Airway epithelial cell (primary cell): ENCODE measurements around the genes FAM210A and ESCO1.

DNA sequence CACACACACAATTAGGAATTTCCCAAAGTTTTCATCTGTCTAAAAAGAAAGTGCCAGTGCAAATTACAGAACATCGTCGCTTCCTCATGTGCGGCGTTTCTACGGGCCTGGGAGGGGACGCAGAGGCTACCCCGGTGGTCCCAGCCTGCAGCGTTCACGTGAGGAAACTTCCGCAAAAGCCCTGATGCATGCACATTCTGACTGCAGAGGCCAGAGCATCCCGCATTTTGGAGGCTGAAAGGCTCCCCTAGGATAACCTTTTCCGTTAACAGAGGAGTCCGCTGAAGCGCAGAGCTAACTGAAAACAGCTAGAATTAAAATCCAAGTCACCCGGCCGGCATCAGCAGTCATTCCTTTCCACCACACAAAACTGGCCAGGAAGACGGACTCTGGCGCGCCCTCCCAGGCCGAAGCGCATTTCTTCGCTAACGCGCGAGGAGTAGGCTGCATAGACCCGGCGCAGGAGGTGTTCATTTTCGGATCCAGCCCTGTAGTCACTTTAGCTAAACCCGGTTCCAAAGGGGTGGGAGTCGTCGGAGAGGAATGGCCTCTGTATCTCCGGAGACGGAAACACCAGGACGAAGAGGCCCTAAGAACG is 769 bp upstream of the TUBB6 start:
- RAMPAGE, long total RNA, result no peak

GRCh38 chr18:12373565-12374271 is 3.3 kb downstream of the AFG3L2 start:
- RAMPAGE, long total RNA, result no peak

GRCh38 chr18:12678947-12679530 is 21.1 kb upstream of the SPIRE1 start:
- RAMPAGE, long total RNA, result no peak

DNA sequence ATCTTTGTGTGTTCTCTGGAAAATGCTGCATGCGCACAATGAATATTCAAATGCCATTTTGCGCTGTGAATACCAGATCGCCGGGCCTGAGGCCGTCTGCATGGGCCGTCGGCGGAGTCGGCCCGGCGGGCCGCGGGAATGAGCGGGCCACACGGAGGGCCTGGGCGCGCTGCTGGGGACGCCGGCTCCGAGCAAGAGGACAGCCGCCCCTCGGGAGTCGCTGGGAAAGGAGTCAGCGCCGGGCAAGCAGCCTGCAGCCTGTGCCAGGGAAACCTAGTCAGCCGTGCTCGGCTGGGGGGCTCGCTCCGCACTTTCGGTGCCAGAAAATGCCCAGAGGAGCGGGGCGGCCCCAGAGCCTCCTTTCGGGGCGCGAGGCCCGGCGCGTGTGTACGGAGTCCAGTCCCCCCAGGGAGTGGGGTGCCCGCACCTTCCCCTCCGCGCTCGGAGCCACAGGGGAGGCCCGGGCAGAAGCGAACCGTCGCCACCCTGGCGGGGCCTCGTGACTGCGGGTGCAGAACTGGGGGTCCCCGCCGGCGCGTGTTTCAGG is 82.0 kb upstream of the LDLRAD4 start:
- RAMPAGE, long total RNA, result no peak

GRCh38 chr18:13138777-13139191 is 79.8 kb upstream of the LDLRAD4 start:
- RAMPAGE, long total RNA, result no peak

- RAMPAGE, long total RNA, result no peak
Measured at GRCh38 chr18:13176942-13177276, 41.7 kb upstream of the LDLRAD4 start.

DNA sequence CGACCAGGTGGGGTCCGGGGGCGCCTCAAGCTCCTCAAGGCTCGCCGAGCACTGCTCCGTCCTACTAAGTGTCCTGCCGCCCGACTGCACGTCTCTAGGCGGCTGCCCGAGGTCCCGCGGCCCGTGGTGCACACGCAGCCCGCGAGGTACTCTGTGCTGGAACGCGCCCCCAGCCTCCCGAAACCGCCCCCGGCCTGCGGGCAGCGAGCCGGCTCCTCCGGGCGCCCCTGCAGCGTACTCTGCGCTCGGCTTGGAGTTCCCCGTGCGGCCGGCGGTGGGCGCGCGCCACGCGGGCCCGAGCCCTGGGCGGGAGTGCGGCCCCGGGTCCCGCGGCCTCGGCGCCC is 1.5 kb upstream of the LDLRAD4 start:
- RAMPAGE, long total RNA, result no peak

DNA sequence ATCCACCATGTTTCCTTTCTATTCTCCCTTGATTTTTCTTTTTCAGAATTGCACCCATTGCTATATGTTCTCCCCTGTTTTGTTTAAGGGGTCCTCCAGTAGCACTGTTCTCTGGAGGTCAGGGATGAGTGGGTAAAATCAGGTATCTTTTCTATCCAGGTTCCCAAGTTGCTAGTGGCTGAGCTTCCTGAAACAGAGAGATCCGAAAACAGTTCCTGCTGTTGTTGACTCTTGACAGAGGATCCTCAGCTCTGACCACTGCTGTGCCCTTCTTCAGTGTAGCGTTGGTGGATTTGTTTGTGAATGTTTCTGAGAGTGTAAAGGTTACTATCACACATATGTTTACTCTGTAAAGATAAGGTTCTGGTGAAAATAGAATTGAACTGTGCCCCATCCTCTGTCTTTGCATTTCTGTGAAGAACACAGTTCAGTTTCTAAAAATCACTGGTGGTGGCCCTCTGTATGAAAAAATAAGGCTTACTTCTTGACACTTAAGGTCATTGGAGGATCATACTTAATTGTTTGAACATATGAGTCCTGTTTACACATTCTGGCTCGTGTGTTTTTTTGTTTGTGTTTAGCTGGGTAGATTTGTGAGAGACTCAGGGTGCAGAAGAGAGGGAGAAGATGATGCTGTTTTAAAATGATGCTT is 119.8 kb downstream of the LDLRAD4 start:
- RAMPAGE, long total RNA, result no peak

DNA sequence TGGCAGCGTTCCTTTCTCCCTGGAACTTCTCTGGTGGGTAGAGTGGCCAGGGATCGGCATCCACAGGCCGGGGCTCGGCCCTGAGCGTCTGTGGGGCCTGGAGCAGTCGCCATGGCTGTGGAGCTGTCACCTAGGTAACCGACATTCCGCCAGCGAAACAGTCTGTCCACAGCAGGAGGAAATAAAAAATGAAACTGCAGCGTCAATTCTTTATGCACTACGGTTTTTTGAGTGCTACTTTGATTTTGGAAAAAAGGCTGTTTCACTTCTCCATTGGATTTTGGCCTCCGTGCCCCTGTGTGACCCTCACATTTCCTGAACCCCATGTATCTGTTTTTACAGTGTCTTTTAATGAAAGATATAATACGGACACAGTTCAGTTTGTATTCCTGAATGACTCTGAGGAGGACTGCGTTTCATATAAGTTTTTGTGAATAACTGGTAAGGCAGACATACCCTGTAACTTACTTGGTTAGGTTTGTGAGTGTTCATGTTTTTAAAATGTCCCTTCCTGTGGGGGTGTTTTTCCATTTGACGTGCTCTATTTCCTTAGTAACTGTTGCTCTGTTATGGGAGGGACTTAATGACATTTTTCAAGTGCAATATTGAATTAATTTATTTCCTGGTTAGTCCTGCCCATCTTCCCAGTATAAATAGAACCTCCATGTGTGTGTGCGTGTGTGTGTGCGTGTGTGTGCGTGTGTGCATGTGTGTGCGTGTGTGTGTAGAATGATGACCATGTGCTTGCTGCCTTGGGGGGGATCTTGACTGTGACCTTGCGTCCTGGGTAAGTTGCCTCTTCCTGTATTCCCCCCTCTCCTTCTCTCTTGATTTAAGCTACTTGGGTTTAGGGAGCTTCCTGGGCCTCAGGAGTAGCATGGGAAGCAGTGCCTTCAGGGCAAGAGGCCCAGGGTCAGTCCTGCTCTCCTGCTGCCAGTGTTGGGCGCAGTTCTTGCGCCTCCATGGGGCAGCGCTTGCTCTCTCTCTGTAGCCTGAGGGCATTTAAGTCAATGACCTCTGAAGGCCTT is 163.7 kb downstream of the LDLRAD4 start:
- RAMPAGE, long total RNA, result no peak

GRCh38 chr18:13399973-13400474 is 181.5 kb downstream of the LDLRAD4 start:
- RAMPAGE, long total RNA, result no peak

GRCh38 chr18:13417850-13418922 is 199.6 kb downstream of the LDLRAD4 start:
- RAMPAGE, long total RNA, result no peak

- RAMPAGE, long total RNA, result no peak
Measured at GRCh38 chr18:13451971-13453396, 233.9 kb downstream of the LDLRAD4 start.

DNA sequence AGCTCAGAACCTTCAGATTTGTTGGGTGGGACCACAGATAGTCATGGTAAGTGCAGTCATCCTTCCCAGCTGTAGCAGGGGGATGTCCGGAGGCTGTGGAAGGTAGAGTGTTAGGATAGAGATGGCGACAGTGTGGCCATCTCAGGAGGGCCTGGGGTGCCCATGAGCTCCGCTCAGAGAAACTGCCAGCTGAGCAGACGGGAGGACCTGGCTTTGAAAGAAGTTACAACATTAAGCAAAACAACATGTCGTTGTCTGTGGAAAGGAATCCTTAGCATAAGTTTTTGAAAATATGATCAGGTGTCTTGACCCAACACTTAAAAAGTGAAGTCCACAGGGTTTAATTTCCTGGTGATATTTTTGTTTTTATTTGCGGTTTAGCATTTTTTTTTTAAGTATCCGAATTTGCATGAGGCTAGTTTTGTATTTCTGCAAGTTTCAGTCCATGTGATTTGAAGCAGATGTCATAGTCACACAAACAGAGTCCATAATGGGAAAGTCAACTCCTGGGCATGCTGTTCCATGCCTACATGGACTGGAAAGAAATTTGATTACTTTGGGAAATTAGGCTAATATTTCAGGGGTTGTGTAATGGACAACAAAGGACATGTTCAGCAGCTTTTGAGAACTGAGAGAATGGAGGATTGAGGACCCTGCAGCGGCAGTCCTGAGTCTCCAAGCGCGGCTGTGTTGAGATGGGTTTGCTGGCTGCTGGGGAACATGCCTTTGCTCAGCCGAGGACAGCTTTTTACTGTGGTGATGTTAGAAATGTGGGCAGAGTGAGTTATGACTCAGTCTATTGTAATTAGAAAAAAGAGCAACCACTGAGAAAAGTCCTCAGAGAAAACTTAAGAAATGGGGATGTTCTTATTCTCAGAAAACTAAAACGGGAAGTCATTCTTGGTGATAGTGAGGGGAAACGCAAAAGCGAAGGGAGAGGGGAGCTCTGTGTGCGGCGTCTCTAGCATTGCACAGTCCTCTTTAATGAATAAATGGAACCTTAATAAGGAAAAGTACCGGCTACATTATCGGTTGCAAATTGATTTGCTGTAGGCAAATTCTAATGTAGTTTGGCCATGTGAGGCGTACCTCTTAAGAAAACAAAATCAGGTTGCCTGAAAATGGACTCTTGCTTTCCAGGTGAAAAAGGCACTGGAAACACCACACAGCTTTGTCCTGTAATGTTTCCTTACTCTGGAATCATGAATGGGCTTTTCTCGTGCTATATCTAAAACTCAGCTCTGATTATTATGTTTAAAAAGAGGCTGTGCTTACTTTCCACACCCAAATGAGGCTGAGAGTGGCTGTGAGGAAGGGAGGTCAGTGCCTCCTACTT is 149.2 kb downstream of the FAM210A start:
- RAMPAGE, long total RNA, result no peak

DNA sequence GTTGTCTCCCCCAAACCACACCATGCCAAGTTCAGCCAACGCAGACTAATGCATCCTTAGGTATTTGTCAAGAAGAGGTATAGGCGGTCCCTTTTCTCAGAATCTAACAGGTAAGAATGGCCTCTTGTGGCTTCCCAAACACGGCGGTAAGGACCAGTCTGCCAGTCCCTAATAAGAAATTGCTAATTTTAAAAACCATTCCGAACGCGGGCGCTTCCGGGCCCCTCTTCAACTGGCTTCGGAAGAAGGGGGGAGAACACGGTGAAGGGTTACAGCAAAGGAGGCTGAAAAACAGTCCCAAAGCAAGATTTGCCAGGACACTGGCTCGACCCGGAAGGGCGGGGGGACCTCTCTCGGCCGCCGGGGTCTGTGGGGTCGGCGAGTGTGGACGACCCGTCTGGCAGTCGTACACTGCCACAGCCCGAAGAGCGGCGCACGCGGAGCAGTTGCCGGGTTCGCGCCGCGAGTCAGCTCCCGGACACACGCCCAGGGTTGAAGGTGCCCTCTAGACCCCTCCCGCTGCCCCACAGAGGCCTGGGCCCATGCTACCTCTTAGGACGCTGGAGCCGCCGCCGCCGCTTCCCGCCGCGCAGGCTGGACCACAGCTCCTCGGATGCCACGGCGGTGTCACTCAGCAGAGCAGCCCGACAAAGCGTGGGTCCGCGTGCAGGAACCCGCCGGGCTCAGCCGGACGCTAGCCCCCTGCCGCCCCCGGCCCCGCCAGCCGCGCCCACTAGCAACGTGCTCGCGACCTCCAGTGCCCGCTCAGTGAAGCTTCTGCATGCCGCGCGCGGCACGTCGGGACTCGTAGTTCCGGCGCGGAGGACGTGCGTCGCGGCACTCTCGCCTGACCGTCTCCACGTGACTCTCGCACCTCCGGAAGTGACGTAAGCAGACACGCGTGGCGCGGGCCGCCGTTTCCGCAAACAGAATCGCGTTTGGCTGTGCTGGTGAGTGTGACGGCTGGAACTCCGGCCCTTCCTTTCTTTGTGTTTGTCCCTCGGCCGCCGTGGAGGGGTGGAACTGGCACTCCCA is at the start of gene FAM210A:
Gene FAM210A (minus strand): TSS at position 779 of the 1,035 bp plus-strand sequence.
- RAMPAGE, long total RNA, result start-site peak on the plus strand centred at position 916 of the sequence, 45 bp wide, 520 and 98 reads in 2 replicates

DNA sequence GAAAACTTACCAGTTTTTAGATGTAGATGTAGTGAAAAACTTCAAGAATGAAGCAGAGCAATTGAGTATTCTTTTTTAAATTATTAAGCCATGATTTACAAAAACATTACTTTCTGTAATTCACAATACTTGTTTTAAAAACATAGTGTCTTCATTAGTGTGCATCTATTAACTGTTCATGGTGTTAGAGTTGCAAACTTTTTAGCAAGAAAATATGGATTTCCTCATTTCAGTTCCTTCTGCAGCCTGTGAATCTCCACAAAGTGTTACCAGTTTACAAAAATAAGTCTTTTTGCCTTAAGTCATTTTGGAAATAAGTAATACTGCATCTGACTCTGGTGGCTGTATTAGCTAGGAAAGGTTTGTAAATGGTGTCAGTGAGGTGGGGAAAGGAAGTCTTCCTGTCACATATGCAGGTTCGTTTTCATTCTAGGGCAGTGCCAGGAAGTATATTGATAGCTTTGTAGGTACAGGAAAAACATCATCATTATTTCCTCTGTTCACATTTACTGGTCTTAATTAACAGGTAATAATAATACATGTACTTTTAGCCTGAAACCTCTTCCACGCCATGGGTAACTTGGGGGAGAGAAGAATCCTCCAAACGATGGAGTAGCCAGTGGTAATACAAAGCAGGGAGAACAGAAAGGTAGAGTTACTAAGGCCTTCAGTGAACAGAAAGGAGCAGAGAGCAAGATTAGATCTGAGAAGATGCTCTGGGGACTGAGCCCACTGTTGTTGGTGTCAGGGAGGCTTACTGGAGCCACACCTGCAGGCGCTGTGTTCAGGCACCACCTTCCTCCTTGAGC is 34.7 kb downstream of the RNMT start:
- RAMPAGE, long total RNA, result no peak

DNA sequence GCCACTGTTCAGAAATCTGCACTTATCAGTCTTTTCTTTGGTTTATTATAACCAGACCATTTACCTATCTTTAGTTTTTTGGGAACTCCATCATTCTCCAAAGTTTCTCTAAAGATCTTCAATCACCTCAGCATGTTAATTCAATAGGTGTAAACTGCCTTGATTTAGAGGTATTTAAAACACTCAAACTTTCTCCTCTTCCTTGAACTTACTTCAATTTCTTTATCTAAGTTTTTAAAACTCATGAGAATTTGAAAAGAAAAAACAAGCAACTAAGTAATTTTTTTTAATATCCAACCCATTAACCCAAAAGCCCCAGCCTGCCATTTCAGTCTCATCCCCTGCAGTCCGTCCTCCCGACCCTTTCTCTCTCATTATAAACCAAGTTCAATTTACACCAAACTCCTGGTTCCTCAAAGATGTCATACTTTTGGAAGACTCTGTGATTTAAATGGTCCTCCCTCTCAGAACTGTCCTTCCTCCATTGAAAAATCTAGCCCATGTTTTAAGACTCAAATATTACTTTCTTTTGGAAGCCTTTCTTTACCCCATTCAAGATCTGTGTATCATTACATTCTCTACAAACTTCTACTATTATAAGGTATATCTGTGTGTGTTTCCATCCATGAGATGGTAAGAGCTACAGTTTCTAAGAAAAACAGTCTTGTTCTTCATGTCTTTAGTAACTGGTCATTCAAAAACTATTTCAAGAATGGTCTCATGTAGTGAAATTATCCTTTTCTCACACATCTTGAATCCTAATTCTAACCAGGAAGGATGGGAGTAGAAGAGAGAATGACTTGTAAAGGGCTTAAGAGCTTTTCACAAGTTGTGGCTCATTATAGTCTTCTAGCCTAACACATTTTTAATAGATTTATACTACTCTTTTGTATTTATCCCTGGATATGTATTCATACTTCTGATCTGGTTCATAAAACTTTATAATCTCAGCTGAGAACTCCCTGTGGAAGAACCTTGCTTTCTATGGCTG is 47.5 kb downstream of the ROCK1 start:
- RAMPAGE, long total RNA, result no peak

- RAMPAGE, long total RNA, result no peak
Measured at GRCh38 chr18:21363088-21363937, 121.3 kb downstream of the GREB1L start.

GRCh38 chr18:21600137-21601127 is at the start of gene ESCO1:
Gene ESCO1 (minus strand): TSS chr18:21600704.
- RAMPAGE, long total RNA, result start-site peak on the minus strand at chr18:21600665-21600743, 345 and 97 reads in 2 replicates

DNA sequence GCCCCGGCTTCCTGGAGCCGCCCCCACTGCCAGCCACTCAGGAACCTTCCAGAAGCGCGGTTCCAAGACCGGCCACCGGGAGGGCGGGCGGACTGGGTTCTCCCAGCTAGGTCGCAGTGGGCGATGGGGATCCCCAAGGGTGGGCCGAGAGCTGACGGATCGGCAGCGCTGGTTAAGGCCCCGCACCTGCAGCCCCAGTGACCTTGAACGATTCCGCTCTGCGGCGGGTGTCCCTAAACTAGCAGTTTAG is 217 bp upstream of the ABHD3 start:
- RAMPAGE, long total RNA, result no peak

DNA sequence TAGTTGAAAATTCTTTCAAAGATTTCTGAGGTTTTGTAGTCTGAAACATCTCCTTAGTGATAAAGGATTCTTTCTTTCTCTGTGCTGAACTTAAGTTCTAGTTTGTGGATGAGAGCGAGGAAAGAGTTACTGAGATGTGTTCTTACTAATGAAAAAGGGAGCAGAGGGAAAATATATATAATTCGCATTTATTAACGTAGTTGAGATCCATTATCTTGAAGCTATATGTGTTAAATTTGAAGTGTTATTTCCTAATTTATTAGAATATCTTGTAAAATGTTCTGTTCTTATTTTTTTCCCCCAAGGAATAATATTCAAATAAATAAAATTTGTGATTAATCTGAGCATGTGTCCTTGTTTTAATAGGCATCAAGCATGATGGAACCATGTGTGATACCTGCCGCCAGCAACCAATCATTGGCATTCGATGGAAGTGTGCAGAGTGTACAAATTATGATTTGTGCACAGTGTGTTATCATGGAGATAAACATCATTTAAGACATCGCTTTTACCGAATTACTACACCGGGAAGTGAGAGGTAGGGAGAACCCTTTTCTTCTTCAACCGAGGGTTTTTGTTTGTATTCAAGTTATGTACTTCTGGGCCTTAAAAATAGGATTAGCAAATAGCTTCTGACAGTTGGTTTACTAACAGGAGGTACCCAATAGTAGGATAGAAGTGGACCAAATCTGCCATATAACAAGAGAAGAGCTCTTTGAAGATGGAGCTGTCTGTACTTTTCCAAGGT is 25.0 kb downstream of the MIB1 start:
- RAMPAGE, long total RNA, result no peak